HT-29 (cell line): ENCODE measurements around the genes SPADH and C10orf120.

- RAMPAGE, long total RNA = no peak
Observed at GRCh38 chr10:121595723-121597013, 2.1 kb downstream of the FGFR2 start.

DNA sequence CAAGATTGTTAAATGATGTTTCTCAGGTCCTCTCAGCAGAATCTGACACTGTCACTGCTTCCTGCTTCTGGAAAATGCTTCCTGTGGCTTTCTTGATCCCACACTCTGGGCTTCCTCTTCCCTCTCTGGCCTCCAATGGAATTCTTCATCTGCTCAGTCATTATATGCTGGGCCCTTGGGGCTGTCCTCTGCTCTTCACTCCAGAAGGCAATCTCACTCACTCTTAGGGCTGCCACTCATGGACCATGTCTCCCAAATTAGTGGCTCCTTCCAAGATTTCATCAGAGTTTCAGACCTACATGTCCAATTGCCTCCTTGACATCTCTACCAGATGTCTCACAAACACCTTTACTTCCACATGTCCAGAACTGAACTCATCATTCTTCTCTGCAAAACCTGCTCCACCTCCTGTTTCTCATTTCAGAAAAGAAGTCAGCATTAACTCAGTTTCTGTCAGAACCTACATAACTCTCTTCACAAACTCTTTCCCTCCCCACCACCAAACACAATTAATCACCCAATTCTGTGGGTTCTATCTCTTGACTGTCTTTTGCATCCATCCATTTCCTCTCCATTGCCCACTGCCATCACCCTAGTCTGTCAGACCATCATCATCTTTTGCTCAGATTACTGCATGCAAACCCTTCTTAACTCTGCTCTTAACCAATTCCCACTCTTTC lies 147.9 kb downstream of the ATE1 start:
- RAMPAGE, long total RNA = no peak

GRCh38 chr10:121917875-121918184 lies 10.0 kb downstream of the ATE1 start:
- RAMPAGE, long total RNA = no peak

DNA sequence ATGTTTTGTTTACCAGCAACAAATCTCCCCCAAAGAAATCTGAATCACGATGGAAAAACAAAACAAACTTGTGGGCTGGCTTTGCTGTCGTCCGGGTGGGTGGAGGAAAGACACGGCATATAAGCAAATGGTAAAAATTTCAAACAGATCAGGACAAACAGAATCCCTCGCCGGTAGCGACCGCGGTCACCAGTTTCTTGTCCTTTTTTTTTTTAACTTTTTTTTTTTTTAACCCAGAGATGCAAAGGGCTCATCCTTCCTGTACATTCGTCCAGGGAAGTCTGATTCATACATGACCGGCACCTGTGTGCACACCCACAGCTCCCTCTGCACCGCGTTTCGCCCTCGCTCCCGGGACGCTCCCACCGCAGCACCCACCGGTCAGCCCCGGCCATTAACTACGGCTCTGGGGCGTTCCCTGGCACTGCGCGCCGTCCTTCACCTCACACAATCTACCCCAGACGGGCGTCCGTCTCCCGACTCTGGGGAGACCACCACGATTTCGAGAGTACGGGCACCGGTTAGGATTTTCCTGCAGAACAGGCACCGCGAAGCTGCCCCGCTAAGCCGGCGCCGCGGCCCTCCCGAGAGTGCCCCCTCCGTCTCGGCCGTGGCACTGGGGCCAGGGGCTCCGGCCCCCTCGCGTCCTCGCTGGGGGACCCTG lies 574 bp downstream of the ATE1 start:
- RAMPAGE, long total RNA = no peak

DNA sequence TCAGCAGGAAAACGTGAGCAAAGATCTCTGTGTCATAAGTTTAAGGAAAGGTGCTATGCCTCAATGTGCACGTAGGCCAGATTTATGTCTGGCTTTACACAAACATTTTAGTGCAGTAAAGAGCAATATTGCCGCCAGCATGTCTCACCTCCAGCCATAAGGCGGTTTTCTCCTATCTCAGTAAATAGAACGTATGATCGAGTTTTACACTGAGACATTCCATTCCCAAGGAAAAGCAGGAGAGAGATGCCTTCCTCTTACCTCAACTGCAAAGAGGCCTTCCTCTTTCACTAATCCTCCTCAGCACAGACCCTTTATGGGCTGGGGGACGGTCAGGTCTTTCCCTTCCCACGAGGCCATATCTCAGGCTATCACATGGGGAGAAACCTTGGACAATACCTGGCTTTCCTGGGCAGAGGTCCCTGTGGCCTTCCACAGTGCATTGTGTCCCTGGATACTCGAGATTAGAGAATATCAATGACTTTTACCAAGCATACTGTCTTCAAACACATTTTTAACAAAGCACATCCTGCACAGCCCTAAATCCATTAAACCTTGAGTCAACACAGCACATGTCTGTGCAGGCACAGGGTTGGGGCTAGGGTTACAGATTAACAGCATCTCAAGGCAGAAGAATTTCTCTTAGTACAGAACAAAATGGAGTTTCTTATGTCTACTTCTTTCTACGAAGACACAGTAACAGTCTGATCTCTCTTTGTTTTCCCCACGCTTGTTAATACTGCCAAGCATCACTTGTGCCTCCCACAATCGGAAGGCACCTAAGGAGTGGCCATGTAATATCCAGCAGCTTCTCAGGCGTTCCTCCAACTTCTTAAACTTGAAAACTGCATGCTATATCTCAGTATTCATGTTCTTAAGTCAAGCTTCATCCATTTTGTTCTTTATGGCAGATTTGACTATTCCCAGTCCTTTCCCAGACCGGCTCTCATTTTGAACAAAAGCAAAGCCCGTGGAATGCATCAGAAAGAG lies 2.6 kb upstream of the ATE1 start:
- RAMPAGE, long total RNA = no peak

GRCh38 chr10:122029307-122029878 lies 40.4 kb downstream of the TACC2 start:
- RAMPAGE, long total RNA = no peak

DNA sequence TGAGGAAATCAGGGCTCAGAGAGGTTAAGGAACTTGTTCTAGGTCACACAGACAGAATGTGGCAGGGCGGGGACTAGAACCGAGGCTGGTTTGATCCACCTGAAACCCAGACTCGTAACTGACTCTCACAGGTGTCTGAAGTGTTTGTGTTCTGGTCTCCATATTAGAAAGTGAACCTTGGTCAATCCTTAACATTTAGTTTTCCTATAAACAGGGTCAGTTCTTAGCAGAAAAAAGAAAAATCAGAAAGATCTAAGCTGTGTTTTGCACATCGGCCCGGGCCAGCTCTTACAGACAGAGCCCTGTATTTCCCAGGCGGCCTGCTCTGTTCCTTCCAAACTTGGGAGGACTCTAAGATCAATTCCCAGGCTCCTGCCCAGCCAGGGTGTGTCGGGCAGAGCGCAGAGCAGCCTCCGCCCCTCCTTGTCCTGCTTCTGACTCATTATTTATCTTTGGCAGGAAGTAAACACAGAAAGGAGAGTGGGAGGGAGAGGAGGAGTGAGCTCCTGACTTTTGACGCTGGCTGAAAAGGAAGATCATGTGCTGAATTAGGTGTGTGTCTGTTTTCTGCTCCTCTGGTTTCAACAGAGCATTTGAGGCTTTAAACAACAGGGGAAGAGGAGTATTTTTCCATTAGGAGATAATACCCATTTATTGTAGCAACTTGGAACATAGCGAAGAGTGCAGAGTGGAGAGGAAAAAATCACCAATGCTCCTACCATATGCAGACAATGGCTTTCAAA lies 74.1 kb downstream of the TACC2 start:
- RAMPAGE, long total RNA = no peak

DNA sequence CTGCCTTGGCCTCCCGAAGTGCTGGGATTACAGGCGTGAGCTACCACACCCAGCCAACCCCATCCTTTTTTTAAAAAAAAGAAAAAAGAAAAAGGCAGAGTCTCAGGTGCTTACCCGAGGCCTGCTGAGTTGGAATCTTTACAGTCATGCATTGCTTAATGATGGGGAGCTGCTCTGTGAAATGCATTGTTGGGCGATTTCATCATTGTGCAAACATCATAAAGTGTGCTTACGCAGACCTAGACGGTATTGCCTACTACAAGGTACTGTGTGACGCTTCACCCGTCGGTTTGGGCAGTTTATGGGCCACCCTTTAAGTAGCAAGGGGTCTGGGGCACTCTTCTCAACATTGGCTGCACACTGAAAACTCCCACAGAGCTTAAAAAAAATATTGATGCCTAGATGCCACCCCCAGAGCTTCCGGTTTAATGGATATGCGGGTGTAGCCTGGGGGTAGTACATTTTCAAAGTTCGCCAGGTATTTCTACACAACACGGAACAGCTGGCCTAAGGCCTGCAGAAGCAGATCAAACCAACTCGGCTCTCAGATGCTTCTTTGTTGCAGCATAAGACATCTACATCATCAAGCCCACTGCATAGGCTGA lies 113.0 kb downstream of the TACC2 start:
- RAMPAGE, long total RNA = no peak

DNA sequence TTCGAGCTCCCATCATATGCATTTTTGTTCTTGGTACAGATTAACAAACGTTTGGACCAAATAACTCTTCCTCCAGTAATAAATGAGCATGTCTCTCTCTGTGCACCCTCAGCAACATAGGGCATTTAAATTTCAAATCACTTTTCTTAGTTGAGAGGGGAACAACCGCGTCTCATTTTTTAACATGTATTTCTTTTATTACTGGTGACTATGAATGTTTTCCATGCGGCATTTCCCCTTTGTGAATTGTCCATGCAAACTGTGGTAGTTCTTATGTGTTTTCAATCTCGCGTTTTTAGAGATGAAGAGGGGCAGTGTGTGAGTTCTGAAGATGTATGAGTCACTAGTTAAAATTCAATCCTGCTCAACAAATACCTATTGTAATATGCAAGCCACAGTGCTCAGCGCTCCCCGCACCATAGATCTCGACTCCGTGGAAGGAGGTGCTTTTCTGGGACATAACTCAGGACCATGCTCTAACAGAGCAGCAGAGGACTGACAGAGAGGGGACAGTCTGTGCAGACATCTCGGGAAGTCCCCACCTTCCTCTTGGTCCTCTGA lies 43.0 kb upstream of the PLEKHA1 start:
- RAMPAGE, long total RNA = no peak

- RAMPAGE, long total RNA = no peak
Observed at GRCh38 chr10:122338846-122339508, 35.5 kb upstream of the PLEKHA1 start.

- RAMPAGE, long total RNA = no peak
Observed at GRCh38 chr10:122350813-122351236, 23.7 kb upstream of the PLEKHA1 start.

DNA sequence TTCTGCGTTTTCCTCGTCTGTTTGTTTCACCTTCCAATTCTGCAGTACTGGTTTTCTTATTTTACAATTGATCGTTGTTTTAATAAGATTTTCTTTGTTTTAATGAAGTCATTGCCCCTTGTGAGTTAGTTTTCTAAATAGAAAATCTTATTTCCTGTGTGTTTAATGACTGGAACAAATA lies 1.2 kb downstream of the PLEKHA1 start:
- RAMPAGE, long total RNA = no peak

- RAMPAGE, long total RNA = no peak
Observed at GRCh38 chr10:122380907-122381389, 6.4 kb downstream of the PLEKHA1 start.

- RAMPAGE, long total RNA = no peak
Observed at GRCh38 chr10:122422147-122422770, 32.2 kb upstream of the ARMS2 start.

- RAMPAGE, long total RNA = no peak
Observed at GRCh38 chr10:122636884-122637459, 35.7 kb upstream of the SPADH start.

GRCh38 chr10:122672621-122673144 lies at the start of gene SPADH:
Gene SPADH (plus strand): TSS chr10:122672850.
- RAMPAGE, long total RNA = no peak

DNA sequence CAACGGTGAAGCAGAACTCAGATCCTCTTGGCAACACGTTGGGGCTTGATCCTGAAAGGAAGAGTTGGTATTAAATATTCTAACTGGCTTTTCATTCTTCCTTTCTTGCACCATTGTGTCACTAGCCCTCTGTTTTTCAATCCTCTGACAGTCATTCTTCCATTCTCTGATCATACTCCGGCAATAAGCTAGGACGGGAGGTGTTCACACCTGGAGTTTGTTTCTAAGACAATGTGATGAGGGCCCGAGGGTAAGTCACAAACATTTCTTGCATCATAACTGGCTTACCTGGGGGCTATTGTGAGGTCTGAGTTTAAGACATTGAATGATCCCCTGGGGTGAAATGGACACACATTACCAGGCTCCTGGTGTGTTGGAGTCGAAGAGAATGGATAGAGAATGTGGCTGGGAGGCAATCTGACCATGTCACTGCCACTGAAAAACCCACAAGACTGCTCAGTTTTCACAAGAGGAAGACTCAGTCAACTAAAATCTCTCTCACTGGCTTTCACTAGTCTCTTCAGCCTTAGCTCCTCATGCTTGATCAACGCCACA lies at the start of gene C10orf120:
TSS of gene C10orf120 (minus strand) at position 230 of the 555 bp plus-strand sequence.
- RAMPAGE, long total RNA = no peak

GRCh38 chr10:123034352-123034829 lies 25.6 kb downstream of the ACADSB start:
- RAMPAGE, long total RNA = no peak

DNA sequence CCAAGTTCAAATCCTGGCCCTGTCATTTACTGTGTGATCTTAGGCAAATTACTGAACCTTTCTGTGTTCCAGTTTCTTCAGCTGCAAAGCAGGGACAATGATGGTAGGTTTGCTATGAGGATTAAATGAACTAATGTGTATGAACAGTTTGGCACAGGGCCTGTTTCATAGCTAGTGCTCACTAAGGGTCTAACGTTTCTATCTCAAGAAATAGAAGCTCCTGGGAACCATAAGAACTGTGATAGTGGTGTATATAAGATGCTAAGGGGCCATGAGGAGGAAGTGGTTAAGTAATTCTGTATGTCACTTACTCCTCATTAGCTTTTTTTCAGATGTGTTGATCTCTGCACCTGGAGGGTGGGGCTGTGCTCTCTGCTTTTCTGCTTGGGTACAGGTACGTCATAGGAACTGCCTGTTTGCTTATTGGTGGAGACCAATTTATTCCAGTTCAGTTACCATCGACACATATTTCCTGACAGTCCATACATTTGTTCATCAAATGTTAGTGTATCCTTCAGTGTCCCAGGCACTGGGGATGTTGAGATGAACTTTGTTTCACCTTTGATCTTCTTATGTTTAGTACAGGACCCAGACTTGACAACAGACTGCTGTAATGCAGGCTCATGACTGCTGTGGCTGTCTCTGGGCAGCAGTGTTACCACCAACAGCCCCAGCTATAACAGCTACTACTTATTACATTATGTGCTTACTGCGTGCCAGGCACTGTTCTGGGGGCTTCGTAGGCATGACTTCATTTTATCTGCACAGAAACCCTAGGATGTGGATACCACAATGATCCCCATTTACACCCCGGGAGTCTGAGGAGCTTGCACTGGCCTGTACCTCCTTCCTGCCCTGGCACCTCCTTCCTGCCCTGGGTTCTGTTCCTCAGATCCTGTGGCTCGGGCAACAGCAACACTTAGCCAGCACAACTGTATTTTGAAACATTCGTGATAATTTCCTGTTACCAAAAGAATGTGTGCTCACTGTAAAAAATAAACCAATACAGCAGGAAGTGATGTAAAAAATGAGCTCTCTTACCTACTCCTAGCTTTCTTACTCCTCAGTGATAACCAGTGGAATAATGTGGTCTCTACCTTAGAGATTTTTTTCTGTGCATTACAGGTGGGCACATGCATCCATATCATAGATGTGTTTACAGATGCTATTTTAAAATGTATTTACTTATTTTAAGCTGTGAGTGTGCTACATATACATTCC lies 87.4 kb downstream of the BUB3 start:
- RAMPAGE, long total RNA = no peak

- RAMPAGE, long total RNA = no peak
Observed at GRCh38 chr10:124035836-124036610, 57.4 kb downstream of the CHST15 start.